SUDHL5 (cell line): ENCODE measurements around the genes HFE, H1-4, H3C6, BTN1A1 and H2AC11.

GRCh38 chr6:26054856-26055433 is 1.3 kb downstream of the H1-2 start:
- PRO-cap = bidirectional peak, plus-strand start at chr6:26055140, minus-strand start at chr6:26054953

GRCh38 chr6:26087015-26088301 is at the start of gene HFE:
Gene HFE (plus strand): TSS chr6:26087429.
- PRO-cap = no peak

DNA sequence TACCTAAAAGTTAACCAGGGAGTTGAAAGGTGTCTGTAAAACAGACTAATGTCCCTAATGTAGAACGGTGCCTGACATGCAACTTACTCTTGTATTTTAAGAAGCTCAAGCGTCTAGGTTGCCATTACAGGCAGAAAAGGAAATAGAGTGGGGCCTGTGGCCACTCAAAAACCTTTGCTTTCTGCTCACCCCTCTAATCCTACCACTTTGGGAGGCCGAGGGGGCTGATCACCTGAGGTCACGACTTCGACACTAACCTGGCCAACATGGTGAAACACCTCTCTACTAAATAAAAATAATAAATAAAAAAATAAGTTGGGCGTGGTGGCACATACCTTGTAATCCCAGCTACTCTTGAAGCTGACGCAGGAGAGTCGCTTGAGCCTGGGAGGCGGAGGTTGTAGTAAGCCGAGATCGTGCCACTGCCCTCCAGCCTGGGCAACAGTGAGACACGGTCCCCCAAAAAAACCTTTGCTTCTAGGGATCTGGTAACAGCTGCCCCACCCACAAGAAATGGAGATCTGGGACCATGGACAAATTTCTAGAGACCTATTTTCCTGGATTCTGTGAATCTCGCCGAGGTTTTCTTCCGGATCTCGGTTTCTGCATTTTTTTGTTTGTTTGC is 1.3 kb downstream of the H2AC6 start:
- PRO-cap = bidirectional peak, plus-strand start at position 124 of the sequence, minus-strand start at position 140 of the sequence; bidirectional peak, plus-strand start at position 371 of the sequence, minus-strand start at position 209 of the sequence

DNA sequence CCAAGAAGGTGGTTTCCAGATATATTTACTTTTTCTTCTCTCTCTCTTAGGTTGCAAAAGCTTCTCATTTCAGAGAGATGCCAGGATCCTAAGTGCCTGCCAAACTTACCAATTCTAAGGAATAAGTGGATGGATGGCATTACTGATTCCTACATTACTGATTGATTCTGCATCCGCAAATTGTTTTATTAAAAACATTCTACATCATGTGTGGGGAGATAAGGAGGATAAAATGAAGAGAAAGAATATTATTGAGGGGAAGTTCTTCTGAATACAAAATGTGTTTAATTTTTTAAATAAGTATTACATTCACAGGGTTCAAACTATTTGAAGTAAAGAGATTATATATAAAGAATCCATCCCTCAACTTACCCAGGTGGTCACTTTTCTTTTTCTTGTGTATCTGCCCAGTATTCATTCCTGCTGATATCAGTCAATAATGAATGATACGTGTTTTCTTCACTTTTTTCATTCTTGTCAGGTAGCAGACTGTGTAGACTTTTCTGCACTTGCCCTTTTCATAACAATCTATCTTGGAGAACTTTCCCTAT is 14.1 kb downstream of the H2AC6 start:
- PRO-cap = no peak

DNA sequence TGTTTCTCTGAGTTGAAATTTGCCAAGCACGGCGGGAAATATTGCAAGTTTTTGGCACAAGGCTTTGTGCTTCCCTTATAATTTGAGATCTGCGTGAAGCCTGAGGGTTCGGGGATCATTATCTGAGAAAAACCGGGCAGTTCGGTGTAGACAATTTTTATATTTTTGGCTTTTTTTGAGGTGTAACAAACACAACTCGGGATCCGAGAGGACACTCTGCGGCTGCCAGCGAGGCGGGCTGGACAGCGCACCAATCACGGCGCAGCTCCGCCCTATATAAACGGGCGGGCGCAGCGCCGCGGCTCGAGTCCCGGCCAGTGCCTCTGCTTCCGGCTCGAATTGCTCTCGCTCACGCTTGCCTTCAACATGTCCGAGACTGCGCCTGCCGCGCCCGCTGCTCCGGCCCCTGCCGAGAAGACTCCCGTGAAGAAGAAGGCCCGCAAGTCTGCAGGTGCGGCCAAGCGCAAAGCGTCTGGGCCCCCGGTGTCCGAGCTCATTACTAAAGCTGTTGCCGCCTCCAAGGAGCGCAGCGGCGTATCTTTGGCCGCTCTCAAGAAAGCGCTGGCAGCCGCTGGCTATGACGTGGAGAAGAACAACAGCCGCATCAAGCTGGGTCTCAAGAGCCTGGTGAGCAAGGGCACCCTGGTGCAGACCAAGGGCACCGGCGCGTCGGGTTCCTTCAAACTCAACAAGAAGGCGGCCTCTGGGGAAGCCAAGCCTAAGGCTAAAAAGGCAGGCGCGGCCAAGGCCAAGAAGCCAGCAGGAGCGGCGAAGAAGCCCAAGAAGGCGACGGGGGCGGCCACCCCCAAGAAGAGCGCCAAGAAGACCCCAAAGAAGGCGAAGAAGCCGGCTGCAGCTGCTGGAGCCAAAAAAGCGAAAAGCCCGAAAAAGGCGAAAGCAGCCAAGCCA is at the start of gene H1-4:
H1-4 (plus strand) TSS at position 305 of the 909 bp plus-strand sequence.
- PRO-cap = unidirectional peak, plus-strand start at position 306 of the sequence

- PRO-cap = no peak
These were observed 2.9 kb downstream of the H3C4 start for GRCh38 chr6:26193891-26194840.

GRCh38 chr6:26202251-26202783 is 2.1 kb upstream of the H4C5 start:
- PRO-cap = unidirectional peak, minus-strand start at chr6:26202458

GRCh38 chr6:26224779-26225556 is at the start of gene H3C6:
Gene H3C6 (plus strand): TSS chr6:26225135.
- PRO-cap = no peak

DNA sequence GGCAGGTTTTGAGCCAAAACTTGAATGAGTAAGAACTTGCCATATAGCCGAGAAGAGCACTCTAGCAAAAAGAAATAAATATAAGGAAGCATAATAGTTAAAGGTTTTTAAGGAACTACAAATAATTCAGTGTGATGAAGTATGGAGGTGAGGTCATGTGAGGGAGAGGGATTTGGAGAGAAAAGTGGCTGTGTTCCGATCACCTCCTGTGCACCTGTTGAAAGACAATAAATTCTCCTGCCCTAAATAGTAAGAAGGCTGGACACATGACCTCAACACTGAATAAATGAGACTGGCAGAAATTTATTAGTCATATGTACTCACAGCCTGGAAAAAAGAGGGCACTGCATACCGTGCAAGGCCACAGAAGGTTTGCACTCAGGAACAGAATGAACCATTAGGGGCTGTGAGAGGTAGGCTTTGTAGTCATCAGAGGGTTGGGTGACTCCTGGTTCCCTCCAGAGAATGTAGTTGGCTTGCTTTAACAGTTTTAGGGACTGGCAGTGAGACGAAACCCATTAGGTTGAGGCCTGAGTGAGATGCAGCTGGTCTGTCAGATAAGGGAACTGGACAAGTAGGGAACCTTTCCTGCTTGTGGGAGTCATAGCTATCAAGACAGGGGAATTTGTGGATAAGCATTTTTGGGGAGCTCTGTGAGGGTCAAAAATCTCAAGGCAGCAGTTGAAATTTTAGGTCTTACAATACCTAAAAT is 11.5 kb upstream of the H4C8 start:
- PRO-cap = no peak

DNA sequence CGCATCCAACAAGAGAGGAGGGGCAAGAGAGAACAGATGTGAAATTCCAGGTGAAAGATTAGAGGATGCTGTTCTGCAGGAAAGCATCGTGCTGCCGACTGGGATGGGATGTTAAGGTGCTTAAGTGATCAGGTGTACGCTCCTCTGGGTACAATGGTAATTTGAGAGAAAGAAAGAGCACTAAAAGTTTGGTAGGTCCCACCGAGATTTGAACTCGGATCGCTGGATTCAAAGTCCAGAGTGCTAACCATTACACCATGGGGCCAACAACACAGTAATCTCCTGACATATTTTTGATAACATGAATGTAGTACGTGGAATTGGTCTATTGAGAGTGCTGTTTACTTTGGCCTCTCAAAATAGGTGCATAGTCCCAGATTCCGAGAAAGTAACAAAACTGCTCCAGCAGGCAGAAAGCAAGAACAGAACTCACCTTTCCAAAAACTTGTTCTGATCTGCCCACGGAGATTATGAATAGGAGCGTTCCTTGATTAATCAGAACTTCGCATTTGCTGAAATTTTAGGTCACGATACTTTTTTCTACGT is 26.3 kb upstream of the H4C8 start:
- PRO-cap = no peak

- PRO-cap = no peak
These were observed 7.7 kb downstream of the BTN3A3 start for GRCh38 chr6:26448027-26448475.

DNA sequence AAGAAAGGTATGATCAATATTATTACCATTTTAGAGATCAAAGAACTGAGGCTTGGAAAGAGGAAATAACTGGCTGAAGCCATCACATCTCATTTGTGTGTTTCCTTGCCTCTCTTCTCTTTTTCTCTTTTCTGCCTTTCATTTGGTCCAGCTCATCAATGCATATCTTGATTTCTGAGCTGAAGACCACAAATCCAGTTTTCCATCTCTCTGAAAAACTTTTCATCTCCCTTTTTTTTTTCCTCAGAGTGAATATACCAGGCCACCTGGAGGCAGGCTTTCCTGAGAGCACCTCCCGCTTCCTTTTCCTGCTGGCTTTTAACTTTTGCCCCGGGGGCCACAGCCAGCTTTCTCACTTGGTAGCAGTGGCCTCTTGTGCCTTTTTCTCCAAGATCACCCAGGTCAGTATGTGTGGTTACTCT is at the start of gene BTN1A1:
BTN1A1 (plus strand) TSS at position 346 of the 422 bp plus-strand sequence.
- PRO-cap = no peak

DNA sequence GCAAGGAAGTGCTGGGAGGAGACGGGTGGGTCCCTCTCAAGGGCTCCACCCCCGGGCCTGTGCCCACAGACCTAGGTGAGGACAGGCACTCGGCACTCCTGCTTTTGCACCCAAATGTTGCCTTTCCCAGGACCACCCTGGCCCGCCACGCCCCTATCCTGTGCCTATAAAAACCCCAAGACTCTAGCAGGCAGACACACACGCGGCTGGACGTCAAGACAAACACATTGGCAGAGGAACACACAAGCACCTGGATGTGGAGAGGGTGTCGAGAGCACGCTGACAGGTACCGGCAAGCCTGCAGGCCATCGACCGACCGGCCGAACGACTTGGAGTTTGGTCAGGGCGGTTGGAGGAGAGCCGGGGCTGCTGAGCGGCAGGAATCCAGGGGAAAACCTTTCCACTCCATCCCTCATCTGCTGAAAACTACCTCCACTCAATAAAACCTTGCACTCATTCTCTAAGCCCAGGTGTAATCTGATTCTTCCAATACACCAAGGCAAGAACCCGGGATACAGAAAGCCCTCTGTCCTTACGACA is 82.6 kb downstream of the H2BC11 start:
- PRO-cap = no peak

- PRO-cap = bidirectional peak, plus-strand start at chr6:27133043, minus-strand start at chr6:27132795; bidirectional peak, plus-strand start at chr6:27133252, minus-strand start at chr6:27133268
These were observed at the start of gene H2AC11 for GRCh38 chr6:27132942-27133715. Gene H2AC11 (plus strand): TSS chr6:27133043.

DNA sequence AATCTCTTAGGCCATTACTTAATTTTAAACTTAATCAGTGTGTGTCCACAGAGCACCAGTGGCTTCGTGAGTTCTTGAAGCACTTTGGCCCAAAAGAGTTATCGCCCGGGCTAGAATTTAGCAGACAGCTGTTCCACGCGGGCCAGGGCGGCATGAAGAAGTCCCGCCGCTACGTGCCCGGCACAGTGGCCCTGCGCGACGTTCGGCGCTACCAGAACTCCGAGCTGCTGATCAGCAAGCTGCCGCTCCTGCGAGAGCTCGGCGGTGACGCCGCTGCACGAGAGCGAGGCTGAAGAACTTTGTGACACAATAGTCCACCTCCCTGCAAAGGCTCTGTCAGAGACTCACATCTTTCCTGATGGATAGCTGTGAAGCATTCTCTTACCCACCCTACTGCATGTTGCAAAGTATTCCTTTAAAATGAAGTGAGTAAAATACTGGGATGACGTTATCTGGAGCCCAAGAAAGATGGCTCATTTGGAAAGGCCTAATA is 919 bp downstream of the H2AC11 start:
- PRO-cap = bidirectional peak, plus-strand start at position 120 of the sequence, minus-strand start at position 187 of the sequence; bidirectional peak, plus-strand start at position 309 of the sequence, minus-strand start at position 301 of the sequence

- PRO-cap = bidirectional peak, plus-strand start at chr6:27139782, minus-strand start at chr6:27139621
These were observed 531 bp downstream of the H4C9 start for GRCh38 chr6:27139350-27140276.

DNA sequence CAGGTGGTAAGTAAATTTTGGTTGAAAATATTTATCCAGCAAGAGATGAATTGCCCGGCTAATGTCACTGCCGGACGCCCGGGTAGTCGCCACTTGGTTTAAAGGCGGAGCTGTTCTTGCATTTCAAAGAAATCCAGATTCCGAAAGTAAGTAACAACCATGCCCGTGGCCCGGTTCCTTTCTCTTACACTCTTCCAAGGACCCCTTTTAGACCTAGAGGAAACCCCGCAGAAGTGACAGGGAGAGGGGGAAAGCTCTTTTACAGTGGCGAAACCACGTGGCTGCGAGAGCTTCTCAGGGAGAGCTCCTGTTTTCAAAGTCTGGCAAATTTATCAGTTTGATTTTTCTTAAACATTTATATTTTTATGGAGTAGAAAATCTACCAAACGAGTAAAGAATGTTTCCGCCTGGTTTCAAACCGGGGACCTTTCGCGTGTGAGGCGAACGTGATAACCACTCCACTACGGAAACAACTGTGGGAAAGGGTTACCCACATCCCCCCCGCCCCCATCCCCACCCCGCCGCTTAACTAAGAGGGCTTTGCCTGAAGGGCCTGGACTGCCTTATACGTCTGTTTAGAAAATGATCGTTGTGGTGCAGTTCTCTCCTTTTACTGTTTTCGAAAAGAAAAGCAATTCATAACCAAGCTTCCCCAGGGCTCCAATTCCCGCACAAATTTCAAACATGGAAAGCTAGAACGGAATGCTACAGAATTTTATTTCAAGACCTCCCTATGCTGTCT is 41.6 kb upstream of the PRSS16 start:
- PRO-cap = no peak

DNA sequence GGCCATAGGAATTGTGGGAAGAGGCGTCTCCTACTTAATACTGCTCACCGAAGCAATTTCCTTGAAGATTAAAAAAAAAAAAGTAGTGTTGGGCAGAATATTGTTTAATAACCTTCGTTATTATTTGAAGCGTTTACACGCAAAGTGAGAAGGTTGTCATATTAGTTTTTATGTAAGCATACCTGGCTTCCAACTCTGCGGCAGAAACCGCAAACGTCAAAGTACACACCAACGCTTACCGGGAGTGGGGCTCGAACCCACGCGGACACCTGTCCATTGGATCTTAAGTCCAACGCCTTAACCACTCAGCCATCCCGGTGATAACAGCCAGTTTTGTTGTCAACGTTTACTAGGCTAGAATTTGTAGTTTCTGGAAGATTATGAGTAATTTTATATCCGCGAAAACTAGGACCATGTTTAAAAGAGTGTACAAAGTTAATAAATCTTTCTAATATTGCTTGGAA is 17.1 kb upstream of the PRSS16 start:
- PRO-cap = no peak

- PRO-cap = no peak
These were observed 16.8 kb downstream of the POM121L2 start for GRCh38 chr6:27295162-27295740.

DNA sequence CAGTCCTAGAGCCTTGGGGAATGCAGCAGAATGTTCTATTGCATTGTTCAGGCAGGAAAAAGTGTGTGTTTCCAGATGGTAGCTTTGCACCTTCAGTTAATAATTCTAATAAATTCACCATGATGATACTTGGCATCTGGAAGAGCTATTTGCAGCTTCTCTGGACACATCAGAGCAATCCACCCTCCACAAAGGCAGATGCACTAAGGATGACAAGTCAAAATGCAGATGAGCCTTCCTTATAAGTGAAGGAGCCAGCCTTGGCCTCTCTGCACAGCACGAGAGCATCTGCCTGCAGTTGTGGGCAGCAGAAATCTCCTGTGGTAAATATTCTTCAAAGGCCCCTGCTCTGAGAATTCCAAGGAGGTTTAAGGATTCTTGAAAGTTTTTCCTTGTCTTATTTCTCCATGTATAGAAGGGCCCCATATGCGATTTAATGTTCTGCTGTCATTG is 6.9 kb upstream of the POM121L2 start:
- PRO-cap = no peak